ENCODE results near the genes NKX6-2 and PAOX.

DNA sequence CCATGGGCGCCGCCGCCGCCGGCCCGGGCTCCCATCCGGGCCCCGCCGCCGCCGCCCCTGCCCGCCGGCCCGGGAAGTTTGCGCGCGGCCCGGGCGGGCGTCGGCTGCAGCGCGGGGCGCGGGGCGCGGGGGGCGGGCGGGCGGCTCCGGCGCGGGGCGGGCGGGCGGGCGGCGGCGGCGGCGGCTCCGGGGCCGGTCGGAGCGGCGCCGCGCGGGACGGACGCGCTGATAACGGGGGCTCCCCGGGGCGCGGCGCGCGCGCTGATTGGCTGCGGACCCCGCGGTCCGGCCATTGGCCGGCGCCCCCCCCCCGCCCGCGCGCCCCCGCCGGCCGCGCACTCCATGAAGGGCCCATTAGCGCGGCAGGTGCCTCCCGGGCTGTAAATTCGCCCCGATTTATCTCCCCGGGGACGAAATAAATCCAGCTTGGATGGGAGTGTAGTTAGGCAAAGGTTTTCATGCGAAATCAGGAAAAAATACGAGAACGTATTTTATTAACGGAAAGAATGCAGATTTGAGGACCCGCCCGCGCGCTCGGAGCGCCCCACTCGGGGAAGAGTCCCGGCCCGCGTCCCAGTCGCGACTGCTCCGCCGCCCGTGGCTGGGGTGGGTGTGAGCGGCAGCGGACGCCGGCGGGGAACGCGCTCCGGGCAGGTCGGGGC lies at the start of gene NKX6-2:
Gene NKX6-2, minus strand, starts transcription at position 203 of the 662 bp plus-strand sequence.
- PRO-cap = no peak
- RAMPAGE, long total RNA = no peak

DNA sequence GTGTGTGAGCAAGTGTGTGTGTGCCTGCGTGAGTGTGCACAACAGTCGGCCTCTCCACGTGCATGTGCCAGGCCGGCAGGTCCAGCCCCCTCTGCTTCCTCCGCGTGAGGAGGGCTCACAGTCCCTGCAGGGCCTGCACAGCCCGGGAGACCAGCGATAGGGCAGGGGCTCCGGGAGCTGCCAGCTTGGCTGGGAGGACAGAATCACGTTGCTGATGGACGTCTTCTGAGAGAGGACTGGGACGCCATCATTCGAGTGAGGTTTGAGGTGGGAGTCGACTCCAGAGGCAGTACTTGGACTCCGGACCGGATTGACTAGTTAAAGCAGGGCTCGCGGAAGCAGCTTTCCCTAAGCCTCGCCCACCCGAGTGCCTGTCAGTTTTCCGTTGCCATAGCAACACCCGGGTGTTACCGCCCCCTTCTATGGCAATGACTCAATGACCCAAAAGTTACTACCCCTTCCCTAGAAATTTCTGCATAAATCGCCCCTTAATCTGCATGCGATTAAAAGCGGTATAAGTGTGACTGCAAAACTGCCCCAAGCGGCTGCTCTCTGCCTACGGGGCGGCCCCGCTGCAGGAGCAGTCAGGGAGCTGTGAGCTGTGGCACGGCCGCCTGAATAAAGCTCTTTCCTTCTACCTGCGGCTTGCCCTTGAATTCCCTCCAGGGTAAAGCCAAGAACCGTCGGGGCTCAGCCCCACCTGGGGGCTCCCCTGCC lies 19.7 kb upstream of the CFAP46 start:
- PRO-cap = no peak
- RAMPAGE, long total RNA = no peak

- PRO-cap = no peak
- RAMPAGE, long total RNA = no peak
Observed at GRCh38 chr10:133127488-133127864, 32.5 kb upstream of the KNDC1 start.

- PRO-cap = no peak
- RAMPAGE, long total RNA = no peak
Observed at GRCh38 chr10:133279560-133280335, 3.1 kb upstream of the ADAM8 start.

DNA sequence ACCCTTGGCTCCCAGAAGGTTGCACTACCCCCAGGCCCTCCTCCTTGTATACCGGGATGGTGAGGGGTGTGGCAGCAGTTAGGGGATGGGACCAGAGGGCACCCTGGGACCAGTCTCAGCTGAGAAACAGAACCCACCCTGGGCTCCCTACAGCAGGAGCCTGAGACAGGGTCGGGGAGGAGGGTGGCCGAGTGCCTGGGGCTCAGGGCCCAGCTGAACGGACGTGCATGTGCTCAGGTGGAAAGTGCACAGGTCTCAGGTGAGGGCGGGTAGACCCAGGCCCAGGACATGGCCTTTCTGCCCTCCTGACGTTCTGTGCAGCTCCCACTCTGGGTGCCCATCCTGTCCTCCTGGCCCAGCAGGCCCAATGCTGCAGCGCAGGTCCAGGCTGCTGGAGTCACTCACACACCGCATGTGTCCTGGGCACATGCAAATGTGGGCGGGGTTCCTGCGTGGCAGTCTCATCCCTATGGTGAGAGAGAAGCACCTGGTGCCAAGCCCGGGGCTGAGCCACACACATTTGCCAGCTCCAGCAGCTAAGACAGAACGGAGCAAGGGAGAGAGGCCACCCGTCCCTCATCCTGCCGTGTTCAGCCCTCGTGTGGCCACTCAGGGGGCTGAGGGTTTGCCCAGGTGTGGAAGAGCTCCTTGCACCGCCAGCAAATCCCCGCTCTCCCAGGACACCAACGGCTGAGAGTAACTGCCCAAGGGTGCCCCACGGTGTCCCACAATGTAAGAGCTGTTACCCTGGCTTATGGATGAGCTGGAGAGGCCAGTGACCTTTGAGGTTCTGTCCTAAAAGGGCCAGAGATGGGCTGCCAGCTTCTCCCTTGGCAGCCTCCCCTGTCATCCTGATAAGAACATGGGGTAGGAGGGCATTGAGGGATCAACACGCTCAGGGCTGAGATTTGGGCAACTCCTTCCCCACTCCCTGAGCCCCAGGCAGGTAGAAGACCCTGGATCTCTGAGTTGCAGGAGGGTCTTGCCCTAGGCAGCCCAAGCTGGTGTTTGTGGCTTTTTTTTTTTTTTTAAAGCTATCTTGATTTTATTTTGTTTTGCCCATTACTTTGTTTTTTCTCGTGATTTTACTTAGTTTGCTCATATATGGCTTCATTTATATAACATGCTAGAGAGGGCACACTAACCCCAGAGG lies 4.5 kb downstream of the FUOM start:
- PRO-cap = no peak
- RAMPAGE, long total RNA = no peak

GRCh38 chr10:133359476-133360866 lies 2.2 kb upstream of the FUOM start:
- PRO-cap = no peak
- RAMPAGE, long total RNA = no peak

DNA sequence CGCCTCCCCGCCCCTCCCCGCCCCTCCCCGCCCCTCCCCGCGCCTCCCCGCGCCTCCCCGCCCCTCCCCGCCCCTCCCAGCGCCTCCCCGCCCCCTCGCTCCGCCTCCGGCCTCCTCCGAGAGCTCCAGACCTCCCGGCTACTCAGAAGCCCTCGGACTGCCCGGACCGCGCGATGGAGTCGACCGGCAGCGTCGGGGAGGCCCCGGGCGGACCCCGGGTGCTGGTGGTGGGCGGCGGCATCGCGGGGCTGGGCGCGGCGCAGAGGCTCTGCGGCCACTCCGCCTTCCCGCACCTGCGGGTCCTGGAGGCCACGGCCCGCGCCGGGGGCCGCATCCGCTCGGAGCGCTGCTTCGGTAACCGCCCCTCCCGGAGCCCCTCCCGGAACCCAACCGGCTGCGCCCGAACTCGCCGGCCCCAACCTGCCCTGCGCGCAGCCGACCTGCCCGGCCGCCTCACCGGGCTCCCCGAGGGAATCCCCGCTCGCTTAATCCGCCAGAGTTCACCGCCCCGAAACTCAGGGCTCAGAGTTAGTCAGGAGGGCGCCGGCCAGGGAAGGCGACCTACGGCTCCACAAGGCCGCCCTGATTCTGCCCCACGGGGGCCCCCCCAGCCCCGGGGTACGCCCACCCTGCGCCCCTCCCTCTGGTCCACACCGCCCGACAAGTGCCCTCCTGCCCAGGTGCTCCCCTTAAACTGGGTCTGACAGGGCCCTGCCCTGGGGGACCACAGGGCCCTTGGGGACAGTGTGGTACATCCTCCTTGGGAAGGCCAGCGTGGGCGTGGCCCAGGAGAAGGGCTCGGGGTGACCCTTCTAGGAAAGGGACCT lies at the start of gene PAOX:
Gene PAOX, plus strand, starts transcription at position 119 of the 827 bp plus-strand sequence.
- PRO-cap = no peak
- RAMPAGE, long total RNA = no peak

DNA sequence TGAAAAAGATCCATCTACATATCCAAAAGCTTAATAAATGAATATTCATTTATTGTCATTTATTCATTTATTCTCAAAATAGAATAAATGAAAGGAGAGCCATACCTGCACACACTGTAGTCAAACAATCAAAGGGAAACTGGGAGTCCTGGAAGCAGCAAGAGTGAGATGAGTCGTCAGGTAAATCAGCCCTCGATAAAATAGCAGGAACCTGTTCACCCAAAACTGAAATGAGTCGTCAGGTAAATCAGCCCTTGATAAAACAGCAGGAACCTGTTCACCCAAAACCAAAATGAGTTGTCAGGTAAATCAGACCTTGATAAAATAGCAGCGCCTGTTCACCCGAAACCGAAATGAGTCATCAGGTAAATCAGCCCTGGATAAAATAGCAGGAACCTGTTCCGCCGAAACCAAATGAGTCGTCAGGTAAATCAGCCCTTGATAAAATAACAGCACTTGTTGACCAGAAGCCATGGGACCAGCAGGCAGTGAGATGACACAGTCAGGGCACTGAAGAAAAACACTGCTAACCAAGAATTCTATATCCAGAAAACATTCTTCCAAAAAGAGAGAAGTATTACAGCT lies 3.6 kb upstream of the CYP2E1 start:
- PRO-cap = no peak
- RAMPAGE, long total RNA = no peak

Measured in Karpas-422 (cell line).